Pulmonary lymph node (tissue), 1 donor: Measurements from ENCODE around the gene C3orf20.

- PRO-cap: no peak
Measured at GRCh38 chr3:14130600-14131162, 5.8 kb downstream of the TMEM43 start.

GRCh38 chr3:14137451-14138011 is 12.7 kb downstream of the TMEM43 start:
- PRO-cap: no peak

- PRO-cap: no peak
Measured at GRCh38 chr3:14141366-14142291, 16.8 kb downstream of the TMEM43 start.

DNA sequence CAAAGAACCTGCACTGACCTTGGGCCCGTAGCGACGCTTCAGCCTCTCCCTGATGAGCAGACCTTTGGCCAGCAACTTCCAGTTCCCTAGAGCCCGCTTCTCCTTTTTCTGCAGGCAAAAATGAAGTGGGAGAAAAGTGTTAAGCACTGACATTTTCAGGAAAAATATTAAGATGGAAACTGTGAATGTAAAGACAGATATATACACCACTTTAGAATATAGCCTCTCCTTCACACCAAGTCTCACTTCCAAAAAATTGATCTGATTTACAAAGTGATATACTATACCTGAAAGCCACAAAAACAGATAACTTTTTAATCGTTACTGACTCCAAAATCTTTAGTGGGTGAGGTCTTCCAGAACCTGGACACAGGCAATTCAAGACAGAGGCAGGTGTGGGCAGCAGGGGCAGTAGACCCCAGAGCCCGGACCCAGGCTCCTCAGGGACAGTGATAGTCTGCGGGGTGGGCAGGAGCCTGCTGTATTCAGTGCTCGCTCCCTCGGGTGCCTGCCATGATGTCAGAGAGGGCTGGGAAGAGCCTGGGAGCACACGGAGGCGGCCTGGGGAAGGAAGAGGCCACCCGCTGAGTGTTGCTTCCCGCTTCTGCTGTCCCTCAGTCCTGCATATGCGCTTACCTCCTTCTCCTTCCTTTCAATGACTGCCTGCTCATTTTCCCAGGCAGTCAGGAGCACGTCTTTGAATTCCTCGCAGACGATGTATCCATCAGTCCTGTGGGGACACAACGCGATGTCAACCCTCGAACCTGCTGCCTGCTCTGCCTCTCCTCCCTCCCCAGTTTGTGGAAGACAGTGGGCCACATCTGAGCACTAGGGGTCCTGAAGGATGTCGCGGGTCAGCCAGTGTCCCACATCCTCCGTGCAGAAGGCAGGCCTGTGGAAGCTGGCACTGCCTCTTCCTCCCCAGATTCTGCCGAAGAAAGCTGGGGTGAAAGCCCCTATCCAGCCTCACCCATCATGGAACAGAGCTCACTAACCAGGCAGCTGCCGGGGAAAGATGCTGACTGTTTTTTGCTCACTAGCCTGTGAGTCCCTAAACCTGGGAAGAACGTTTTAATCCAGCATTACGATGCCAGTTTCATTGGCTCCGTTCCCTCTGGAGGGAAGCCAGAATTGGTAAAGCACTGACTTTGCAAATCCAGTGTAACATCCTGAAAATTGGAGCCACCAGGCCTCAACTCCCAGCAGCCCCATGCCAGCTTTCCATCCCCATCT is 22.8 kb downstream of the TMEM43 start:
- PRO-cap: no peak

- PRO-cap: no peak
Measured at GRCh38 chr3:14178994-14179720, 540 bp downstream of the LSM3 start.

GRCh38 chr3:14242919-14243761 is 64.5 kb downstream of the LSM3 start:
- PRO-cap: no peak

- PRO-cap: no peak
Measured at GRCh38 chr3:14297682-14298460, 104.5 kb upstream of the SLC6A6 start.

GRCh38 chr3:14675051-14675360 is at the start of gene C3orf20:
TSS of gene C3orf20 (plus strand) at chr3:14675141.
- PRO-cap: no peak

- PRO-cap: no peak
Measured at GRCh38 chr3:14879056-14879824, 60.5 kb downstream of the FGD5 start.

DNA sequence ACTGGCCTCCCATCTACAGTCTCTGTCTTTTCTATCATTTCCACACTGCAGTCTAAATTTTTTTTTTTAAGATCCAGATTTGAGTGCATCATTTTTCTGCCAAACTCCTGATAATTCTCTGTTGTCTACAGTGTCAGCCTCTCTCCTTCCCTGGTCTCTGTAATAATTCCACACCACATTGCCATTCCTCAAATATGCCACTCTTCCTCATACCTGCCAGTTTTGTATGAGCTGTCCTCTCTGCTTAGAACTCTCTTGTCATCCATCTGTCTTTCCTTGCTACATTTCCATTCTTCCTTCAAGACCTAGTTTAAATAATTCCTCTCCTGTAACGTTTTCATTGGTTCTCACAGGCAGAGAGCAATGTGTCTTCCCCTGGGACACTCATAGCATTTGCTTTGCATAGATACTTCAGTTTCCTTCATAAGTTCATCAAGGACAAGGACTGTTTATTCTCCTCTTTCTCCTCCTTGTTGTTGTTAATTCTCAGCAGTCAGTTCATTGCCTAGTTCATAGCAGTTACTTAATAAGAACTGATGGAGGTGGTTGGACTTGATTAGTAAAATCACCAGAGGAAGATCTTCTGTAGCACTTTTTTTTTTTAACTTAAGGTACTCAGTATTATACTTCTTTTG is 10.5 kb downstream of the NR2C2 start:
- PRO-cap: bidirectional peak, plus-strand start at position 426 of the sequence, minus-strand start at position 287 of the sequence

- PRO-cap: no peak
Measured at GRCh38 chr3:15020707-15020949, 44.5 kb downstream of the MRPS25 start.

DNA sequence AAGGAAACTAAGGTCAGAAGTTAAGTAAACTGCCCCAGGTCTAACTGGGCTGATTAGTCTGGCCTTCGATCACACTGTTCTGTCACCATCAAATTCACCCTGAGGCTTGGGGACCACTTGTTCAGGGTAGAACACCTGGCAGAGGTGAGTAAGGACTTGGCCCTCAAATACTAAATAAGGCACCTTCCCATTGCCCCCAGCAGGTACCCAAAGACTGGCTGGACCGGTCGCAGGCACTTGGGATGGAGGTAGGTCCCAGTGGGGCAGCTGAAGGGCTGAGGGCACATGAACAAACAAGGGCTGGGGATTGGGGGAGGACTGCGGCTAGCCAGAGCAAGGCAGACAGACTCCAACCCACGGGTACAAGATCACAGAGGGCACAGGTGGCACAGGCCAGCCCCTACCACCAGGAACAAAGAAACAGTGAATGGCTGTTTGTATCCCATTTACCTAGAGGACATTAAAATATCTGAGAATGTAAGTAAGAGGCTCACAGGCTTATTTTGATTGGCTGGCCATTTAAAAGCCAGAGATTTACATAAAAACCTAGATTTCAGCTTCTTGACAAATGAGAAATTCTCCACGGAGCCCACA is 1.8 kb downstream of the MRPS25 start:
- PRO-cap: no peak

- PRO-cap: no peak
Measured at GRCh38 chr3:15099501-15099890, 548 bp upstream of the RBSN start.

GRCh38 chr3:15254119-15254900 is 48.3 kb downstream of the CAPN7 start:
- PRO-cap: no peak

- PRO-cap: no peak
Measured at GRCh38 chr3:15310394-15311179, 21.8 kb downstream of the SH3BP5 start.

DNA sequence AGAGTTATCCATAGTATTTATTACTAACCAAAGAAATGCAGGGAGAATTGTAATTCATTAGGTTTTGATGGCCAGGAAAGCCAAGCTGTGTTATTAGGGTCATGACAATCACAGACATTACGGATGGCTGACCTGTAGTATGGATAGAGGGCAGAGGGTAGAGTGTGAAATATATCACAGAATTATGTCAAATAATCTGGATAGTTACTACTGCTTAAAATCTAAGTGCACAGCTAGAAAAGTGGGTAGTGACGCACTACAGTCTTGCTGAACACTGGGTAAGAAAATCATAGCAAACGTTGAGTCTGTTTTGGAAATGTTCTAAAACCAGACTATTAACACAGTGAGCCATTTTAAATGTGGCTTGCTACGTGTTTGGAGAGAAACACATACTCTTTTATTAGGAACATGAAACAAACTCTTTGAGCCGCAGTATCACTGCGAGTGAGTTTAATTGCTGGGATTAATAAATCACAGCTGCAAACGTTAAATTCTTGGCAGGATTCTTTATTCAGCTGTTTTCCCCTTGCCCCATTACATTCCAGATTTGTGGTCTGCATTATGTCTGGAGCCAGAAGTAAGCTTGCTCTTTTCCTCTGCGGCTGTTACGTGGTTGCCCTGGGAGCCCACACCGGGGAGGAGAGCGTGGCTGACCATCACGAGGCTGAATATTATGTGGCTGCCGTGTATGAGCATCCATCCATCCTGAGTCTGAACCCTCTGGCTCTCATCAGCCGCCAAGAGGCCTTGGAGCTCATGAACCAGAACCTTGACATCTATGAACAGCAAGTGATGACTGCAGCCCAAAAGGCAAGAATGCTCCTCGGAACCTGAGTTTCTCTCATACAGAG is 33.6 kb downstream of the BTD start:
- PRO-cap: no peak

DNA sequence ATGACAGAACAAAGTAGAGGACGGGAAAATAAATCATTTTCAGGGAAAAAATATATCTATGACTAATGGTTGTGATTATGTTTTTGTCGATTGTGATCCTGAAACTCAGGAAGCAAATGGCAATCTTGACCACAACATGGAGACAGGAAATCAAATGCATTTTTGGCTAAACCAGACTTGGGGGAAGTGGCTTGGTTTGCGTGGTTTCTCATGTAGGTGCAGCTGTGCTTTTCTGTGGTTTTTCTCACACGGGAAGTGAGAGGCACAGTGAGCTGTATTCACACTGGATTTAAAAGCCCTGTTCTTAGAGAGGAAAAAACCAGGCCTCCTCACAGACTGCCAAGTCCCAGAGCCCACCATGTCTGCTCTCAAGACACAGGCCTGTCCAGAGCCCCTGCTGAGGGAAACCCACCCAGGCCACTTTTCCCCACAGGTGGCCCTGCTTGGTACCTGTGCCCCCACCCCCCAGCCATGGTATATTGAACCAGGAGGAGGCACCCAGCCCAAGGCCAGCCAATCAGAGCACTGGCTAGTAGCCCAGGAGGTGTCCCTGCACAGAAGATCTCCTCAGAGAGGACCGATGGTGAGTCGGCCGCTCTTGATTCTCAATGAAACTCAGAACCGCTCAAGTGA is 46.2 kb downstream of the BTD start:
- PRO-cap: no peak

DNA sequence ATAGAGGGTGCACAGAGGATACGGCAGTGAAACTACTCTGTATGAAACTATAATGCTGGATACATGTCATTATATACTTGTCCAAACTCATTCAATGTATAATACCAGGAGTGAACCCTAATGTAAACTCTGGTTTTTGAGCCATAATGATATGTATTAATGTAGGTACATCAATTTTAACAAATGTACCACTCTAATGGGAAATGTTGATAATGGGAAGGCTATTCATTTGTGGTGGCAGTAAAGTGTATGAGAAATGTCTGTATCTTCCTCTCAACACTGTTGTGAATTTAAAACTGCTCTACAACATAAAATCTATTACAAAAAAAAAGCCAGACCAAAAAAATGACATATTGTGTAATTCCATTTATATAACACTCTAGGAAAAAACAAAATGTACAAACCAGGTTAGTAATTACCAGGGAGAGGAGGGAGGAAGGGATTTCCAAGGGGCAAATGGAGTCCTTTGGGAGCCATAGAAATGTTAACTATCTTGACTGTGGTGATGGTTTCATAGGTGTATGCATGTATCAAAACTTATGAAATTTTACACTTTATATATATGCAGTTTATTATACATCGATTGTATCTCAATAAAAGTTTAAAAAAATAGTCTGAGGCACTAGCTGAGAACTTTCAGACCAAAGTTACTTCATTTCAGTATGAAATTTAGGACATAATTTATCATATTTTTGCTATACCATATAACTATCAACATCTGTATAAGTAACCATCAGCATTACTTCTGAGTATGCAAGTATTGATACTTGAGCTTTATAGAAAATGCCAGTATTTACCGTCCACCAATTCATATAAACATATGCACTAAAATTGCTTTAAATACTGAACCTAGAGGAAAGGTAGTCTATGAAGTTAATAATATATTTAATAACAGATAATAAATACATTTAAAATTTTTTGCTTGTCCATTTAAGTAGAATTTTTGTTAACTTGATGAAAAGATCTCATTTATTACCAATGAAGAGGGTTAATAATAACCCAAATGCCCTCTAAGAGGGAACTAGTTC is 11.4 kb downstream of the ANKRD28 start:
- PRO-cap: no peak

- PRO-cap: no peak
Measured at GRCh38 chr3:15796778-15797073, 1.1 kb downstream of the ANKRD28 start.

GRCh38 chr3:15808996-15809845 is 11.4 kb upstream of the ANKRD28 start:
- PRO-cap: no peak